Mononuclear cell (primary cell): ENCODE measurements around a stretch of chr16.

DNA sequence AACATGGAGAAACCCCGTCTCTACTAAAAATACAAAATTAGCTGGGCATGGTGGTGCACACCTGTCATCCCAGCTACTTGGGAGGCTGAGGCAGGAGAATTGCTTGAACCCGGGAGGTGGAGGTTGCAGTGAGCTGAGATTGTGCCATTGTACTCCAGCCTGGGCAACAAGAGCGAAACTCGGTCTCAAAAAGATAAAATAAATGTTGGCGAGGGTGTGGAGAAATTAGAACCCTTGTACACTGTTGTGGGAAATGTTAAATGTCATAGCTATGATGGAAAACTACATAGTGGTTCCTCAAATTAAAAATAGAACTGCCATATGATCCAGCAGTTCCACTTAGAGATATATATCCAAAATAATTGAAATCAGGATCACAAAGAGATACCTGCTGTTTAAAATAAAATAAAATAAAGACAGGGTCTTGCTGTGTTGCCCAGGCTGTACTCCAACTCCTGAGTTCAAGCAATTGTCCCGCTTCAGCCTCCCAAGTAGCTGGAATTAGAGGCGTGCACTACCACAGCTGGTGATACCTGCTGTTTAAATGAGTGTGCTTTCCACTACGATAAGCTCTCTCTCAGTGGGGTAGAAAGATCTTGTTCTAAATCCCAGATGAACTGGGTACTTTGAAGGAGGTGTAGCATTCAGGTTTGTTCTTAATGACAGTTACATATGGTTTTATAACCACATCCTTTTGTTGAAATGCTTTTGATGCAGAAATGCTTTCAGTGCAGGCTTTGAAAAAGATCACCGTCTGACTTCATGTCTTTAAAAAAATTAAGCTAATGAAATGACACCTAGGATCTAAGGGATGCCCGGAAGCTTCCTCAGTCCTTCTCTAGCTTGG lies 19.1 kb downstream of the PMM2 start:
- RRBS = no CpG with 5 or more reads among the region's 10 CpGs

DNA sequence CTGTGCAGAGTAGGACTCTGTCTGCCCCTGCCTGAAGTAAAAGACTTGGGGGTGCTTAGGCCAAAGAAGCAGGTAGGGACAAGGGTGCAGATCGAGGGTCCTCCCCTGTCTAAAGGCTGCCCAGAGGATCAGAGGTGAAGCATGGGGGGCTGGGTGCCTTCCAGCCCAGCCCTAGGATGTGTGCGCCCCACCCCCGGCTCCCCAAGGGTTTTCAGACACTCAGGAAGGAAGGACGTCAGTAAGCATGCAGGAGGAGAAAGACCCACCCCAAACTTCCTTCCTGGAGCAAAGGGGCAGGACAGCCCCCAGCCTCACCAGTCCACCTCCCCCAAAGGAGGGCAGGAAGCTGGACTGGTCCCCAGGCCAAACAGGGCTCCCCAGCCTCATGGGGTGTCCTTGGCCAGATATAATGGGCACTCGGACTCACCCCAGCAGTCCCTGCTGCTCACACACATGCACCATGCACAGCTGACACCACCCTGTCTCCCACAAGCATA lies 12.1 kb downstream of the CARHSP1 start:
- RRBS = no CpG with 5 or more reads among the region's 5 CpGs

DNA sequence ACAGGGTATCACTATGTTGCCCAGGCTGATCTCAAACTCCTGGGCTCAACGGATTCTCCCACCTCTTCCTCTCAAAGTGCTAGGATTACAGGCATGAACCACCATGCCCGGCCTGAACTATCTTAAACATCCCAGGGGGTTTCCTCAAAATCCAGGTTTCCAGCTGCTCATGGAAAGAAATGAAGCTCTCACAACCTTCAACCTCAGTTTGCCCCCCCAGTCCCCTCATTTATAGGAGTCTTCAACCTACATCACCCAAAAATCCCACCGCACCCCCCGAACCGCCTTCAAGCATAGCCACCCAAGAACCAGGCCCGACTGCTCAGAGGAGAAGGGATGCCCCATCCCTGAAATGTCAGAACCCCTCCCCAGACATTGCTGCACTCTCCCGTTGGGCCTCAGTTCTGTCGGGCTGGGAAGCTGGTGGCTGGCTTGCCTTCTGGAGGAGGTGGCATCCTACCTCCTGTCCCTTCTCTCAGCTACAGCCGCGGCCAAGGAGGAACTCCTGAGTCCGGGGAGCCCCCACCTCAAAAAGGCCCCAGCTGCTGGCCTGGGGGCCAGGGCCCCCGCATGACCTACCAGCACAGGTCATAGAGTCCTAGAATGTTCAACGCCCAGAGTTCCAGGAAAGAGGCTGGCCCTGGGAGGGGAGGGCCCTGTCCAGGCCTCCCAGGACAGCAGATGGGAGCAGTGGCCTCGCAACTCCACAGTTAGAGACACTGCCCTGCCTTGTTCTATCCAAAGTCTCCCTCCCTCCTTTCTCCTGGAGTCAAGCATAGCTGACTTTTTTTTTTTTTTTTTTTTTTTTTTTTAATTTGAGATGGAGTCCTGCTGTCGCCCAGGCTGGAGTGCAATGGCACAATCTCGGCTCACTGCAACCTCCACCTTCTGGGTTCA lies 7.4 kb downstream of the CARHSP1 start:
- RRBS = no CpG with 5 or more reads among the region's 16 CpGs

DNA sequence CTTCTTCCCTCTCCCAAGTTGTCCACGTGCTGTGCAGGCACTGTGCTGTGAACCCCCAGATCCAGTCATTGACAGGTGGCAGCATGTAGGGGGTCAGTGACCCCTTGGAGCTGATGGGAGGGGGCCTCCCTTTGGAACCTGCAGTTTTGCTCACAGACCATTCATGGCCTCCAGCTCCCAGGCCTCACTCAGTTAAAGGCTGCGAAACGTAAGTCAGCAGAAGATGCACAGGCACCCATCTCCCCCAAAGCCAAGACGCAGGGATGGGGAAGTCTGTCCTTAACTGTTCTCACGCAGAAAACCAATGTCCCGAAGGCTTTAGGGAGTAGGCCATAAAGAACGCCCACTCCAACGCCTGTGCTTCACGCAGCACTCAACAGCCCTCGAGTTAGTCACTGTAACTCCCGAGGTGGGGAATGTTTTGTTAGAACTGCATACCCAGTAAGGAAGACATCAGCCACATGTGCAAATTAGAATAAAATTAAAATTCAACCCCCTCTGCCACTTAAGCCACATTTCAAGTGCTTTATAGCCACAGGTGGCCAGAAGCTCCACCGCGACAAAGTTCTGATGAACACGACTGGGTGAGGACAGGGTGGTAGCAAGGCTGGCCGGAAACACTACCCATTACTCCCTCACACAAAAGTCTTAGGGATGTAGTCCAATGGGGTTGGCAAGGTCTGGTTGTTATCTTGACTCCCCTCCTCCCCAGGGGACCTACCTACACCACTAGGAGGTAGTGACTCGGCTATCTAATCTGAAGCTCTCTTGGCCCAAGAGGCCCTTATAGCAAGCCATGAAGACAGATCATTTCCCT lies 8.1 kb downstream of the LITAFD start:
- RRBS = no CpG with 5 or more reads among the region's 16 CpGs

DNA sequence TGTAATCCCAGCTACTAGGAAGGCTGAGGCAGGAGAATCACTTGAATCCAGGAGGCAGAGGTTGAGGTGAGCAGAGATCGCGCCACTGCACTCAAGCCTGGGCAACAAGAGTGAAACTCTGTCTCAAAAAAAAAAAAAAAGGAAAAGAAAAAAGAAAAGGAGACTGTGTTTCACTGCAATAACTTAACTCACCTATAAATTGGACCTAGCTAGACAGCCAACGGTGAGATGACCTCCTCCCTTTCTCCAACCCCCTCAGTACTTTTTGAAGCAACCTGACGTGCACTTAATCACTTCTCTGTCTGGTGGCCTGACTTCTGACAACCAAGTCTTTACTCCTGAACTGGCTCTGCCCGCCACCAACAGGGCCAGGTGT lies 21.6 kb downstream of the LITAFD start:
- RRBS = no CpG with 5 or more reads among the region's 5 CpGs

- RRBS = no CpG with 5 or more reads among the region's 1 CpG
These were observed 34.2 kb downstream of the LITAFD start for GRCh38 chr16:8916273-8916740.

DNA sequence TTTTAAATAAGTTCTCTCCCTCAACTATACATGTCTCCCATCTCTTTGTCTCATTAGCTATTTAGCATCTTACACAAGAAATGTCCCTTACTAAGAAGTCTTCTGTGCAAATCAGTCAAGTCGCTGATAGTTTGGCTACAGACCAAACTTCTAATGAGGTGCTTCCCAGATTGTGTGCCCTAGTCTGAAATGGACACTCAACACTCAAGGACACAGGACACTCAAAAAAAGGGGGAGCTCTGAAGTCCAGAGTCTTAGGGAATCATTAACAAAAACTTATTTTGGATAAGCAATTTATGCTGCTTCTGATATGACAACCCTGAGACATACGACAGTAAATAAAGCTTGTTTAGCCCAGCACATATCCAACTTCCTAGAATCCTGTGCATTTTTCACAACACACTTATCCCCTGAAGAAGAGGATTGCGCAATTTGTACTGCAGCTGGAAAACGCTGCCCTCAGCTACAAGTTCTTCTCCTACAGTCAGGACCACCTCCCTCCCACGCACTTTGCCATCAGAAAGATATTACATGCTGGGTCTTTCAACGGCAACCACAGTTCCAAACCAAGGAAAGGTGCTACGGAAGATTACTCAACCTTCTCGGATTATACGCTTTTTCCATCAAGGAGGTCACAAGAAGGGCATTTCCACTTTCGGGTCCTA lies 35.5 kb downstream of the USP7 start:
- RRBS = no CpG with 5 or more reads among the region's 10 CpGs

DNA sequence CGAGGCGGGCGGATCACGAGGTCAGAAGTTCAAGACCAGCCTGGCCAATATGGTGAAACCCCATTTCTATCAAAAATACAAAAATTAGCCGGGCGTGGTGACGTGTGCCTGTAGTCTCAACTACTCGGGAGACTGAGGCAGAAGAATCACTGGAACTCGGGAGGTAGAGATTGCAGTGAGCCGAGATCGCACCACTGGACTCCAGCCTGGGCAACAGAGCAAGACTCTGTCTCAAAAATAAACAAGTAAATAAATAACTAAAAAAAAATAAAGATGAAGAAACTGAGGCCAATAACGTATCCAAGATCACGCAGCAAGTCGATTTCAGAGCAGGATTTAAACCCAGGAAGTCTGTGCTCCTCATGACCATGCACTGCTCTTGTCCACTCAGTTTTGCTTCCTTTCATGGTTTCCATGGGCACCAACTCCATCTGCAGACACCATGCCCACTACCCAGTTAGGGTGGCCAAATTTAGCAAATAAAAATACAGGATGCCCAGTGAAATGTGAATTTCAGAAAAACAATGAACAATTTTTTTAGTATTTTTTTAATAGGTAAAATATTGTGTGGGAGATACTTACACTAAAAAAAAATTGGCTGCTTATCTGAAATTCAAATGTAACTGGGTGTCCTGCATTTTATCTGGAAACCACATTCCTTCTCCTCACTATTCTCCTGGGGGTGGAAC lies 40.1 kb upstream of the HAPSTR1 start:
- RRBS = no CpG with 5 or more reads among the region's 14 CpGs

GRCh38 chr16:9101953-9102700 lies 10.7 kb downstream of the HAPSTR1 start:
- RRBS = no CpG with 5 or more reads among the region's 12 CpGs

DNA sequence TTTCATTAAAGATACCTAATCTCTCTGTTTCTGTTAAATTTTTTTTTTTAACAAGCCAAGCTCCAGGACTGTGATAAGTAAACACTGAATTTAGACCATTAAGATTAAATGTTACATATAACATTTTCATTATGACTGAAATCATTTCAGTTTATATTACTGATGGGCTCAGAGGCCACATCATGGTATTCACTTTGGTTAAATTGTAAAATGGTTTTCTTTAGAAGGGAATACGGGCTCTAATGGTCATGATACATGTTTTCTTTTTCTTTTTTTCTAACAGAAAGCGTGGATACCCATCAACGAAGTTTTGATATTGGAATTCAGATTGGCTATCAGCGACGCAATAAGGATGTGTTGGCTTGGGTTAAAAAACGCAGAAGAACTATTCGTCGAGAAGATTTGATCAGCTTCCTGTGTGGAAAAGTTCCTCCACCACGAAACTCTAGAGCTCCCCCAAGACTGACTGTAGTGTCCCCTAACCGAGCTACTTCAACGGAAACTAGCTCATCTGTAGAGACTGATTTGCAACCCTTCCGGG lies 11.3 kb downstream of the HAPSTR1 start:
- RRBS = no CpG with 5 or more reads among the region's 12 CpGs

DNA sequence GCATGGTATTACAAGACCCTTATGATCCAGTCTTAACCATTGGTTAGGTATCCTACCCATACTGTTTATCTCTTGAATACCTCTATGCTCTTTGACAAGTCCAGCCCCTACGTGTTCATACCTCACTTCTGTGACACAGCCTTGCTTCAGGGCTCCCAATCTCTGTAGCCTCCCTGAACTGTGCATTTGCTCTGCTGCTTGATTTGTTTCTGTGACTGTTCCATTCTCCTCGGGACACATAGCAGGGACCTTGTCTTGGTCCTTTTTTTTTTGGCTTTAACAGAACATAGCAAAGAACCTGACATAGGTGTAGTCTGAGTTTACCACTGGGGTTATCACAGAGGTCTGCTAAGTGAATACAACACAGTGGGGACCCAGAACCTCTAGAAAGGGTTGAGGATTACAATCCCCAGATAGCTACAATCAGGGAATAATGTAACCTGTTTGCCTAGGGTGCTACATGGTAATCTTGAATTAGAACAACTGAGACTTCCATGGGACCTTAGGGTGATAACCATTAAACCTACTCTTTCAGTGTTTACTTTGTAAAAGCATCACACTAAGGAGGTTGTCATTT lies 16.3 kb downstream of the HAPSTR1 start:
- RRBS = no CpG with 5 or more reads among the region's 2 CpGs

DNA sequence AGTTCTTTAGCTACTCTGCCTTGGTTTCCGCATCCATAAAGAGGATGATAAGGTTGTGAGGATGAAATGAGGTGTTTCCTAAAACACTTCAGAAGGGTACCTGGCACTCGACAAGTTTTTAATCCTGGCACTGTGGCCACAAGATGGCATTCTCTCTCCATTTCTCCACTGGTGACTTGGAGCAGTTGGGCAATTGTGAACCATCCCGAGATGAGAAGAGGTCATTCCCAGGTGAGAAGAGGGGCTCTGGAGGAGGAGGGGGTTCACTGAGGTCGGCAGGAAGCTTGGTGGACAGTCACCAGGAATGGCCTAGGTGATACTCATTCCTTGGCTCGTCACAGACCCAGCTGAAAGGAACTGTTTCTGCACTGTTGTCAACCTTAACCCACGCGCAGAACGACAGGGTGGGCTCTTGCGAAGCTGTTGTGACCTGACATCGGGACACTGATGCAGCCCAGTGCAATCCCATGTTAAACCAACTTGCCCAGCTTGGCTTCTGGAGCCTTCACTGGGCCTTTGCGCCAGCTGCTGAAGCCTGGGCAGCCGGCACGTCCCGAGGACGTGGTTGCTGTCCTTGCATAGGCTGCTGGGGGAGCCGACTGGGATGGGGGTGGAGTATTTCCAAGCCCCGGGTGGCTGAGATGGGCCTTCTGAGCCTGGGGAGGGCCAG lies 34.0 kb downstream of the HAPSTR1 start:
- RRBS = 92% methylated on average over 6 of the region's 17 CpGs

DNA sequence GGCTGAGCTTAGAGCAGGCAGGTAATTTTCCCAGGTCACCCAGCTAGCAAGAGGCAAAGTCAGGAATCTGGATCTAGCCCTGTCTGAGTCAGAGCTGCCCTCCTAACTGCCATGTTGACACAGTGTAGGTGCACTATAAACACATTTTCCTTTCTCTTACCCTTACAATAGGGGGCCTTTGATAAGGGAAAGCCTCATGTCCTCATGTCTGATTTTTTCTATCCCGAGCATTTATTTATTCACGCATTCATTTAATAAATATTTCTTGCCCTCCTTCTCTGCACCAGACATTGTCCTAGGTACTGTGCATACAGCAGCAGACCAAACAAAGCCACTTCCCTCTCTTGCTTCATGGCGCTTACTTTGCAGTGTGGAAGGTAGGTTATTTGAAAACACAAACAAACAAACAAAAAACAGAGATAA lies 454.5 kb downstream of the HAPSTR1 start:
- RRBS = no CpG with 5 or more reads among the region's 3 CpGs

DNA sequence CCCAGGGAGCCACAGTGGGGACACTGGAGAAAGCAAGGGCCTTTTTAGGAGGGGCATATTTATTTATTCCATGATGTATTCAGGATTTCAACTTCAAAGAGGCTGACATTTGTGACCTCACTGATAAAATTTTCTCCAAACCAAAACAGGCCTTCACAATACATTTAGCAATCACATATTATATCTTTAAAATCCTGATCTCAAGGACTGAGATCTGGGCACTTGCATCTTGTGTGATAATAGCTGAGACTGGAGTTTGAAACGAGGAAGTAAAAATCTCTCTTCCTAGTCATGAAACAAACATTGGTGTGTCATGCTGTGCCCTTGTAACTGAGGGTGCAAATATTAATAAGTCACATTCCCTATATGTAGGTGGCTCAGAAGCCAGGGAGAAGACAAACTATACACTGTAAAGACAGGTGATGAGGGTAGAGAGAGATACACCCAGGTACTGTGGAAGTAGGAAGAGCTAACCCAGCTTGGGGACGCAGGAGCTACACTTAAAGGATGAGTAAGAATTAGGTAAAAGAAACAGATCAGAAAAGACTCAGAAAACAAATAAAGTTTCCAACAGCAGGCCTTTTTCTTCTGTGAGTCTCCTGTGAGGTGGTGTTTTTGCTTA lies 335.9 kb downstream of the GRIN2A start:
- RRBS = no CpG with 5 or more reads among the region's 2 CpGs

DNA sequence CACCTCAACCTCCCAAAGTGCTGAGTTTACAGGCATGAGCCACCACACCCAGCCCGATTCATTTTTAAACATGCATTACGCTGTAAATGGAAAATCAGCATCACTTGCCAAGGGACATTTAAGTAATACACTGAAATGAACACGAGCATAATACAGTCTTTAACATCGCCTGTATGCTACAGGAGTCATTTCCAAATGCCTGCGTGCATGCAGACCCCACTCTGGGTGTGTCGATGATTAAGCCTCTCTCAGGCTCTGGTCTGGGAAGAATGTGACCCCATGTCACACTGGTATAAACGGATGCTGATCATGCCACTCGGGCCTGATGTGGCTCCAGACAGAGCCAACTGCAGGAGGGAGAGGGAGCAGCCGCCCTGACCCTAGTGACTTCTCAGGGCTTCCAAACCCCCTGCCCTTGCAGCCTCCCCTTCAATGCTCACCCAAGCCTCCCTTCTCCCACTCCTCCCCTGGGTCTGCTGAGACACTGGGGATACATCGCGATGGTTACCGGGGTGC lies 10.8 kb downstream of the EMP2 start:
- RRBS = no CpG with 5 or more reads among the region's 12 CpGs

DNA sequence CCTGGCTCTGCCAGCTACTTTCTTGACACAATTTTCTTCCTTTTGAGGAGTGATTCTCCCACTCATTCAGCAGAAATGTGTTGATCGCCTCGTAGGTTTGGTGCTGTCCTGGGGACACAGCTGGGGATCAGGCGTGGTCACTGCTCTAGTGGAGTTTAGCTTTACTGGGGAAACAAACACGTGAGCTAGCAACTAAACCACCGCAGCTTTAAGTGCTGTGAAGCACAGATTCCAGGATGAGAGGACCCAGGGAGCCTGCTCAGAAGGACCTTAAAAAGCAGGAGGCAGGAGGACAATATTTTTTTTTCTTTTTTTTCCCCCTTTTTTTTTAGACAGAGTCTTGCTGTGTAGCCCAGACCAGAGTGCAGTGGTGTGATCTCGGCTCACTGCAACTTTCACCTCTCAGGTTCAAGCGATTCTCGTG lies 817 bp downstream of the NUBP1 start:
- RRBS = no CpG with 5 or more reads among the region's 8 CpGs

- RRBS = no CpG with 5 or more reads among the region's 8 CpGs
These were observed 8.5 kb upstream of the CIITA start for GRCh38 chr16:10868381-10868928.

- RRBS = no CpG with 5 or more reads among the region's 4 CpGs
These were observed 3.3 kb downstream of the DEXI start for GRCh38 chr16:10938865-10939454.

GRCh38 chr16:10941339-10942125 lies 736 bp downstream of the DEXI start:
- RRBS = 3% methylated on average over 7 of the region's 59 CpGs

GRCh38 chr16:11004769-11005428 lies 60.5 kb downstream of the CLEC16A start:
- RRBS = no CpG with 5 or more reads among the region's 4 CpGs